Glomerular endothelial cell (primary cell): ENCODE measurements around a stretch of chr13.

DNA sequence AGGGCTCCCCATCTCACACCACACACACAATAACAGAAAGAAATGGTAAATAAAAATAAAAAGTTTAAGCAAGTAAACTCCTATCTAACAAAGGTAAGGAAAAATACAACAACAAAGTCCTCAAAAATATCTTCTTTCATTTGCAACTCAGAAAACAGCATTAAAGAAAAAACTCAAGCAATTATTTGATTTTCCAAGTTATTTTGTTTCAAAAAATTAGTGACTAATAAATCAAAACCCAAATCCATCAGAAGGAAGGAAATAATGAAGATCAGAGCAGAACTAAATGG is 213.6 kb downstream of the NALF1 start:
- RAMPAGE, long total RNA: no peak

DNA sequence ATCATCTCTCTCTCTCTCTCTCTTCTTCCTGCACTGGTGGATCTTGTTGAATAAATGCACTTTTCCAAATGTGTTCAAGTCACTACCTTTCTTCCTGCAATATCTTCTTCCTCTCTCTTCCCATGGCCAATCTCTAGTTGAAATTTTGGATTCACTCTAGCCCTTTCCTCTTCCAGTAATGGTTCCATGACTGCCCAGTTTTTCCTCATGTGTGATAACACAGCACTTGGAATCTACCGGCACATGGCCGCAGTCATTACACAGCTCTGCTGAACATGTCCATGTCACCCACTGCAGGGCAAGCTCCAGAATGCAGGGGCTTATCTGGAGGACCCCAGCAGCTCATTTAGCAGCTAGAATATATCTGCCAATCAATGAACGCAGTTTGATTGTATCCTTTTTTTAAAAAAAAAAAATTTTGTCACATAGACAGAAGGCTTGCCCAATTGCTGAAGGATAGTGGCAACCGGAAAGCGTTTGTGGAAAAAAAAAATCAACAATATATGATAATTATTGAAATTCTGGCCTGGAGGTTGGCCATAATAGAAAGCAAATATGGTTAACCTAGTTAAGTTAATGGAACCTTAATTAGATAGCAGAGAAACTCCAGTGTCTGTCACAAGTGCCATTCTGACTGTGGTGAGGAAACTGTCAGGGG is 78.8 kb downstream of the NALF1 start:
- RAMPAGE, long total RNA: no peak

DNA sequence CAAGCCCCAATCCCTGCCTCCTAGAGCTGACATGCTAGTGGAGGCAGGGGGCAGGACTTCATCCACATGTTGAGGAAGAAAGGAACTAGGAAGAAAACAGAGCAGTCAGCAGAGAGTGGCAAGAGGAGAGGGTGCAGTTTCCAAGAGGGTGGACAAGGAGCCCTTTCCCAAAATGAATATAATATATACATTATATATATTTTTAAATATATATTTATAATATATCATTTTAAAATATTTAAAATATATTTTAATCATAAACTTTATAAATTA is 328.5 kb downstream of the MYO16 start:
- RAMPAGE, long total RNA: no peak

- RAMPAGE, long total RNA: no peak
Observed at GRCh38 chr13:109100601-109101129, 471.3 kb downstream of the MYO16 start.

DNA sequence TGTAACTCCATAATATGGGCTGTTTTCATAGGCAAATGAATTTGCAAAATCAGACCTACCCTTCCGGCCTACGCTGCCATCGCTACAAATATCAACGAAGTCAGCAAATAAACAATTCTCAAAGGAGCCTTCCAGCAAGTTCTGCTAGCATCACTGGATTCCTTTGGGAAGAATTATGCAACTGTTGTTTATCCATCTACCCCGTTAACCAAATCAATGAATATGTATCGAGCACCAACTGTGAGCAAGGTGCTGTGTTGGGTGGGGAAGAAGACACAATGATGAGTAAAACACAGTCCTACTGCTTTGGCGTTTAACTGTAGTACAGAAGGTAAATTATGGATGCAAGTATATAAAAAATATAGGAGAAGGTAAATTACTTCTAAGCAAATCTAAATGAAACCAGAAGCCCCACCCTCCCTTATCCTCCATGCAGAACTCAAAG is 396.3 kb downstream of the IRS2 start:
- RAMPAGE, long total RNA: no peak

DNA sequence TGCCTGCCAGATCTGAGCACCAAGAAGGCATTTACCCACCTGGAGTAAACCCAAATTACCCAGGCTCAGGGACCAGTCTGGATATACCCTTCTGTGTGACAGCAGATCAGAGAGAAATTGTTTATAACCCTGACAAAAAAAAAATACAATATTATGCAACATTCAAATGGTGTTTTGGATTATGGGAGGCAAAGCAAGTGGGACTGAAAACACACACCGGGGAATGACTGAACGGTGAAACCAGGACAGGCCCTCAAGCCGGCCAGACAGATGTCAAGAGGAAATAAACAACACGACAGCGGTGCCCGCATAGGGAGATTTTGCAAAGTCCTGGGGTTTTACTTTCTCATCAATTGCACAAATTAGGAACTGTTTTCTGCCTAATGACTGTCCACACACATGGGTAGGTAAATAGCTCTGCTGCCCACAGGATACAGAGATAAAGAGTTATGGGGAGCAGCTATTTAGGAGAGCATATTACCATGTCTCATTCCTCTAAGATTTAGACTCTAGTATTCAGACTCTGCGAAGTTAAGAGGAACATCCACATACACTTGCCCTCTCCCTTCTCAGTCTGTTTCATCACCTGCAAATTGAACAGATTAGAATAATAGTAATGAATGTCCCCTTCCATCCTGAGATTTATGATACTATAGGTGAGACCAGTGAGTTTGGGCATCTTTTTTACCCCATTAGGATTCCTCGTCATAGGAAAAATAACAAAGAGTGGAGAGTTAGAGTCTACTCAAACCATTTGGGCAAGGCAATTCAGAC is 134.4 kb downstream of the IRS2 start:
- RAMPAGE, long total RNA: no peak

GRCh38 chr13:109764158-109764567 is 22.2 kb downstream of the IRS2 start:
- RAMPAGE, long total RNA: no peak

DNA sequence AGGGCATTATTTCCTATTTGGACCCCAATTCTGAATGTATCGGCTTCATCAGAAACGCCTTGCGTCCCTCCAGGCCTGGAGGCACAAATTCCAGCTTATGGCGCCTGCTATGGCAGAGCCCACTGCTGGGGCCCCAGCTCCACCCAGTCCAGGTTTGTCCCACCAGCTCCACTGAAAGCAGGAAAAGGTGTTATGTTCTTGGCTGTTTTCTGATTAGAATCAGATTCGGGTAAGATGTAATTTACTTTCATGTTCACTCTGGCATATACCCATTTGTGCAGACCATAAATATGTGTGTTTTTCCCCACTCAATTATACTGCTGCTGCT is 6.5 kb downstream of the IRS2 start:
- RAMPAGE, long total RNA: no peak

DNA sequence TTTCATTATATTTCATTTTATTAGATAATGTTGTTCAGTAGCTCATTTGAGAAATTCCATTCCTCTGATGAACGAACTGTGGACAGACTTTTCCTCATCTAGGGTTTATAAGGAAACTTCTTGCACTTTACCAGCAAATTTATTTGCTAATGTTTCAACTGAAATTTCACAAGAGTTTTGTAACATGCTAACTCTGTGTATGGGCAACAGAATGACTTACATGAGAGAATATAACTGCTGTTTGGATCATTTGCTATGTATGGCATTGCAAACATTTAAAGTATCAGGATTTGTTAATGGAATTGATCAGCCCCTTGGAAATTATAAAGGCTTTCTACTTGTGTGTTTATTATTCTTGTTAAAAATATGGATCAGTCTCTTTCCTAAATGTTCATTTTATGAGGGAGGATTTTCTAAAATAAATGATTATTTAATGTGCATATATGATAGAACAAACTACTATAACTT is 3.8 kb upstream of the IRS2 start:
- RAMPAGE, long total RNA: no peak

DNA sequence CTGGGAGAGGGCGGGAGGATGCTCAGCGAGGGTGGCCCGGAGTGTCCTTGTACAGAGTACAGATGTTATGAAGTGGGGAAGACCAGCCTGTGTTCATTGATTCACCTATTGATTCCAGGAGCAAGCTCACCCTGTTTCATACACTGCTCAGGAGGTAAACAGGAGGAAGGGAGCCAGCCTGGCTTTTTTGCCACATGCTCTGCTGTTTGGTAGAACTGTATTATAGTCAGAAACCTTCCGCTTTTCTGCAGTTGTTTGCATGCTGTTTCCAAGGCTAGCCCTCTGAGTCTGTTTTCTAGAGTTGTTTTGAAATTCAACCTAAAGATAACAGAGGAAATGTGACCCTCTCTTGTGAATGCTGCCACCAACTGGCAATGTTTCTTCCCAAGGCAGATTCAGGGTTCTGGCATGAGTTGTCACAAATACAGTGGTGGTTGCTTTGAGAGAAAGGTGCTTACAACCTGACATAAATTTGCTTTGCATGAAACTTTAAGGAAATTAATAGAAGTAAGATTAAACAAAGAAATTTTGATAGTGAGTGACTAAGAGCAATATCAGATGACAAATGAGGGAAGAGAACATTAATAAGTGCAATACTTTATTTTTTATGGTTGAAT is 4.9 kb upstream of the IRS2 start:
- RAMPAGE, long total RNA: no peak

DNA sequence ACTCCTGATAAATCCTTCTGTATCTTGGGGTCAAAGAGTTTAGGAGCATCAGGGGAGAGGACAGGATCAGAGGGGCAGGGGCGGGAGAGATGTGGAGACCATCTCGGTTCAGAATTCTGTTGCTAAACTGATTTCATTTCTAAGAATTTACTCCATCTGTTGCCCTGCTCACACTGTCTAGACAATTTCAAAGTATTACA is 88.3 kb upstream of the IRS2 start:
- RAMPAGE, long total RNA: no peak

DNA sequence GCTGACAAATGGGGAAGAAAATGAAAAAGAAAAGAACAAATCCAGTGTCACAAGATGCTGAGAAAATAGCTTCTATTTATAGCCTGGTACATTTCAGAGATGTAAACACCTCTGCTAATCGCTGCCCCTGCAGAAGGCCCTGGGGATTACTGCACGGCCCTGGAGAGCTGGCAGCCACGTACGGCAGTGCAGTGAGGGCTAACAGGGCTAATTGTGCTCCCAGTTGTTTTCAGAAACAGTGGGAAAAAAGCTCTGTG is 237.7 kb upstream of the IRS2 start:
- RAMPAGE, long total RNA: no peak

DNA sequence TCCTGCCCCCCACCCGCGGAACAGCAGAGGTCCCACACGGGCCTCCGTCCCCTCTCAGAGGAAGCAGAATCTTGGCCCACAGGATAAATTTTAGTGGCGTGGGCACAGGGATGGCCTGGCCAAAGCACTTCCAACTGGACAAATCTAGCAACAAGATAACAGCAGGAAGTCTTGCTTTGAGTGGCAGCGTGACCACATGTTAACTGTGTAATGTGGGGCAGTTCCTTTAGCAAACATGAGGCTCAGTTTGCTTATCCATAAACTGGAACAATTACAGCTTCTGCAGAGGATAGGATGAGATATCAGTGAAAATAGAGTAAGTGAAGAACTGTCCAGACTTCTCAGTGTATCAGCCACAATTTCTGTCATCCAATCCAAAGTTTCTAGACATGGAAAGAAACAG is 238.0 kb upstream of the IRS2 start:
- RAMPAGE, long total RNA: no peak

DNA sequence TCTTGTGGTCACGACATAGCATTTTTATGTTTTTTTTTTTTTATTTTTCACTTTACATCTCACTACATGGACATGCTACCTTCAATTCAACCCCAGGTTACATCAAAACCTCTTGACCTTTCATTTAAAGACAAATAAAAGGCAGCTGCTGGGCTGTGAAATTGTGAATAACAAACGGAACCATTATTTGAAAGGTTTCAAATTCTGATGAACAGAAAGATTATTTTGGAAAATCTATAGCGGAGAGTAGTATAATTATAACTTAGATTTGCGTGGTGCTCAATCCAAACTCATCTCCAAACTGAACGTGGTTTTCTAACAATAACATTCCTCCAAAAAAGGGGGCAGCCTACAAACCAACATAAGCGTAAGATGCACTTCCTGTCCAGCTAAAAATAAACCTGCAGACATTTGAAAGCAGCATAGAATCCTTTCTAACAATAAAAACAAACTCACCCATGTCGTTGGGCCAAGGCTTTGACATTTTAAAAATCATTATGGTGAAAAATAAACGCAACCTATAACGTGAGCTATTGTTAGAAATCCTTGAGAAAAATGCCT is 178.5 kb downstream of the COL4A1 start:
- RAMPAGE, long total RNA: no peak

DNA sequence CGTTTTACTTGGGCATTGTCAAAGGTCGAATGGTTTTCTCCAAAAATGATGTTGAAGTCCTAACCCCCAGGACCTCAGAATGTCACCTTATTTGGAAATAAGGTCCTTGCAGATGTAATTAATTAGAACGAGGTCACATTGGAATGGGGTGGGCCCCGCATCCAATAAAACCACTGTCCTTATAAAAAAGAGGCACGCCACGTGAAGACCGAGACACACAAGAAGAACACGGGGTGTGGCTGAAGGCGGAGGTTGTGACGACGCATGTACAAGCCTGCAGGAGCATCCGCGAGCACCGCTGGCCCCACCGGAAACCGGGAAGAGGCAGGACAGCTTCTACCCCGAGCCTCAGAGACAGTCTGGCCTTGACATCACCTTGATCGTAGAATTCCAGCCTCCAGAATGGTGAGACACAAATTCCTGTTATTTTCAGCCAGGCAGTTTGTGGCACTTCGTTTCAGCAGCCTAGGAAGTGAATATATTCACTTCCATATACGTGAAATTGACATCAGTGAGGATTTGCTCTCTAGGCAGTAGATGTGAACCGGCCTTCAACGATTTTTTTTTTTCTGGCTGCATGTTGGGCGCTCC is 177.9 kb downstream of the COL4A1 start:
- RAMPAGE, long total RNA: no peak

DNA sequence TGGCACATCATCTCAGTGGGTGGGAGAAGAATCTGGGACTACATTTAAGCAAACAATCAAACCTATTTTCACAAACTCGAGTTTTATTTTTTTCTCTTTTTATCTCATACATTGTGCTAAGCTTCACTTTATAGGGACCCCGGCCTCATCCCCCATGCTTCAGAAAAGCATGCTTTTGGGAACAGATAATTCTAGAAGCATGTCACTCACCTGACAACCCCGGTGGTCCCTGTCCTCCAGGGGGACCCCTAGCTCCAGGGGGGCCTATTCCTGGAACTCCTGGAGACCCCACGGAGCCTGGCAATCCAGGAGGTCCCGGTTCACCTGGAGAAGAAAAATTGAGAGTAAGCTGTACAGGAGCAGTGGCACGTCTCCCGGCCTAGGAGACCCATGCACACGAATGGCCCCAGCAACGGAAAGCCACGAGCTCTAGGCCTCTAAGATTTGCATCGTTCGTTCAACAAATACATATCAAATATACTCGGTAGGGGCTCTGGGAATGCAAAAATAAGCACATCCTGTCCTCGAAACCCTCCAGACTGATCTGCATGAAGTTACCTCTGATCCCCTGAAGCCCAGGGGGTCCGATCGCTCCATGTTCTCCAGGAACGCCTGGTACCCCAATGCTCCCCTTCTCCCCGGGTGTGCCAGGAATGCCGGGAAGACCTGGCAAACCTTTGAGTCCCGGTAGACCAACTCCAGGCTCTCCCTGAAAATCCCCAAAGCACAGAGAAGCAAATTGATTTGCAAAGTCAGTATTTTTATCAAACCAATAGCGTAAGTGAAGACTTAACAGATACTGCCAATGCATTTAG is 128.0 kb downstream of the COL4A1 start:
- RAMPAGE, long total RNA: start-site peak on the minus strand centred at position 257 of the sequence, 93 bp wide, 172 and 409 reads in 2 replicates; start-site peak on the minus strand centred at position 617 of the sequence, 112 bp wide, 140 and 373 reads in 2 replicates

GRCh38 chr13:110201253-110201653 is 105.7 kb downstream of the COL4A1 start:
- RAMPAGE, long total RNA: no peak

GRCh38 chr13:110207300-110207655 is 99.7 kb downstream of the COL4A1 start:
- RAMPAGE, long total RNA: no peak

GRCh38 chr13:110213844-110214221 is 93.1 kb downstream of the COL4A1 start:
- RAMPAGE, long total RNA: no peak

- RAMPAGE, long total RNA: no peak
Observed at GRCh38 chr13:110225894-110226212, 81.1 kb downstream of the COL4A1 start.